CD14-positive monocyte (primary cell): ENCODE measurements around the gene TNS2.

DNA sequence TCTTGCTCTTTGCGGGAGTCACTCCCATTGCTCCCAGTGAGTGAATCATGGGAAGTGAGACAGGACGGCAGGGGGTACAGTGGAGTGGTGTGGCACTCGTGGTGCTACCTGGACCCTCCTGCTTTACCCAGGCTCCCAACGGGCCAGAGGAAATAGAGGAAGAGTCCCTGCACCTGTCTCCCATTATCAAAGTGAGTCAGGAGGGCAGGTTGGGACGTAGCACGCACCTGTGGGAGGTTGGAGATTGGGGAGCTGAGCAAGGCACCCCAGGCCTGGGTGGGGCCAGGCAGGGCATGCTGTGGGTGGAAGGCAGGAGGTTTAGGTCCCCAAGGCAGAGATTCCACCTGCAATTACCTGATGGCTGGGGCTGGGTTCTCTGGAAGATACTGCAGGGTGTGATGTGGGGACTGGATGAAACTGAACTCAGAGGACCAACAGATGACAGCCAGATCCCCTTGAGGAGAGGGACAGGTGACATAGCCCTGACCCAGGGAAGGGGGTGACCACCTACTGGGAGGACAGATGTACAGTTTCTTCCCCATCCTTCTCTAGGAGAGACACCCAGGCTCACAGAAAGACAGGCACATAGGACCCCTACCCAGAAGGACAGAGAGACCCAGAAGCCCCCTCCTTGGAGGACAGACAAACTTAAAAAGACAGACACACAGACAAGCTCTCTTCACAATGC, 1.6 kb upstream of the KRT8 start:
- CAGE, long polyA plus RNA, result no peak

DNA sequence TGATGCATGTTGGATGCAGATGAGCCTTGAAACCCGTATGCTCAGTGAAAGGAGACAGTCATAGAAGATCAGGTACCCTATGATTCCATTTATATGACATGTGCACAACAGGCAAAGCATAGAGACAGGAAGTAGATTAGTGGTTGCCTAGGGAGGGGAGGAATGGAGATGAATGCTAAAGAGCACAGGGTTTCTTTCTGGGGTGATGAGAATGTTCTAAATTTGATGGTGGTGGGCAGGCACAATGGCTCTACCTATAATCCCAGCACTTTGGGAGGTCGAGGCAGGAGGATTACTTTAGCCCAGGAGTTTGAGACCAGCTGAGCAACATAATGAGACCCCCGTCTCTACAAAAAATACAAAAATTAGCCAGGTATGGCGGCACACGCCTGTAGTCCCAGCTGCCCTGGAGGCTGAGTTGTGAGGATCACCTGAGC, 3.6 kb upstream of the KRT8 start:
- CAGE, long polyA plus RNA, result no peak

- CAGE, long polyA plus RNA, result no peak
Observed at GRCh38 chr12:52980706-52981098, 25.6 kb upstream of the EIF4B start.

- CAGE, long polyA plus RNA, result no peak
Observed at GRCh38 chr12:53009547-53010674, 3.7 kb downstream of the EIF4B start.

DNA sequence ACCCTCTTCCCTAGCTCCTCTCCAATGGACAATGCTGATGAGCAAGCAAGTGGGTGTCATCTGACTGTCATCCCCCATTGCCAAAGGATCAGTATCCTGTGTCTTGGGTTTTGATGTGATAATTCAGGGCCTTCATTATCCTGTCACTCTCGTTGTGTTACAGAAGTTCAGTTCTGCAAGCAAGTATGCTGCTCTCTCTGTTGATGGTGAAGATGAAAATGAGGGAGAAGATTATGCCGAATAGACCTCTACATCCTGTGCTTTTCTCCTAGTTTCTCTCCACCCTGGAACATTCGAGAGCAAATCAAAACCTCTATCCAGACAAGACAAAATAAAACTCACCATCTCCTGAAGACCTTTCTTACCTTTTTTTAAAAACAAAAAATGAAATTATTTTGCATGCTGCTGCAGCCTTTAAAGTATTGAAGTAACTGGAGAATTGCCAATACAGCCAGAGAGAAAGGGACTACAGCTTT, 9.8 kb upstream of the TNS2 start:
- CAGE, long polyA plus RNA, result no peak

- CAGE, long polyA plus RNA, result no peak
Observed at GRCh38 chr12:53043824-53044725, 5.8 kb upstream of the TNS2 start.

- CAGE, long polyA plus RNA, result no peak
Observed at GRCh38 chr12:53049345-53050489, at the start of gene TNS2. Gene TNS2, plus strand, starts transcription at chr12:53050065.

DNA sequence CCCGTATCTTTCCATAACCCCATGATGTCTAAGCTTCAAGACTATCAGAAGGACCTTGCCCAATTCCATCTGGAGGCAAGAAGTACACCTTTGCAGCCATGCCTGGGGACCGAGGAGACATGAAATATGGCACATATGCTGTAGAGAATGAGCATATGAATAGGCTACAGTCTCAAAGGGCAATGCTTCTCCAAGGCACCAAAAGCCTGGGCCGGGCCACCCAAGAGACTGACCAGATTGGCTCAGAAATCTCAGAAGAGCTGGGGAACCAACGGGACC, 28.2 kb downstream of the SOAT2 start:
- CAGE, long polyA plus RNA, result no peak

- CAGE, long polyA plus RNA, result no peak
Observed at GRCh38 chr12:53180962-53181176, 144 bp upstream of the CSAD start.

GRCh38 chr12:53182758-53183381, 2.1 kb upstream of the CSAD start:
- CAGE, long polyA plus RNA, result no peak

GRCh38 chr12:53200682-53201402, 6.2 kb downstream of the ITGB7 start:
- CAGE, long polyA plus RNA, result no peak

GRCh38 chr12:53220566-53220792, 11.5 kb downstream of the RARG start:
- CAGE, long polyA plus RNA, result no peak

GRCh38 chr12:53232841-53233268, 846 bp upstream of the RARG start:
- CAGE, long polyA plus RNA, result no peak

GRCh38 chr12:53365499-53365906, 14.5 kb upstream of the SP1 start:
- CAGE, long polyA plus RNA, result no peak

DNA sequence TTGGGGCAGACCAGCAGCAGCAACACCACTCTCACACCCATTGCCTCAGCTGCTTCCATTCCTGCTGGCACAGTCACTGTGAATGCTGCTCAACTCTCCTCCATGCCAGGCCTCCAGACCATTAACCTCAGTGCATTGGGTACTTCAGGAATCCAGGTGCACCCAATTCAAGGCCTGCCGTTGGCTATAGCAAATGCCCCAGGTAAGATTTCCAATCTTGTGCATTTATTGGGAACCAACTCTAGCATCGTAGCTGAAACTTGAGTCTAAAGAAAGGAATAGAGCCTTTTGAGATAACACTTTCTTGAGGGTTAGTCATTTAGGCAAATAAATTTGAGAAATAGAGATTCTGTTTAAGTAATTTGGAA, 3.4 kb downstream of the SP1 start:
- CAGE, long polyA plus RNA, result no peak

DNA sequence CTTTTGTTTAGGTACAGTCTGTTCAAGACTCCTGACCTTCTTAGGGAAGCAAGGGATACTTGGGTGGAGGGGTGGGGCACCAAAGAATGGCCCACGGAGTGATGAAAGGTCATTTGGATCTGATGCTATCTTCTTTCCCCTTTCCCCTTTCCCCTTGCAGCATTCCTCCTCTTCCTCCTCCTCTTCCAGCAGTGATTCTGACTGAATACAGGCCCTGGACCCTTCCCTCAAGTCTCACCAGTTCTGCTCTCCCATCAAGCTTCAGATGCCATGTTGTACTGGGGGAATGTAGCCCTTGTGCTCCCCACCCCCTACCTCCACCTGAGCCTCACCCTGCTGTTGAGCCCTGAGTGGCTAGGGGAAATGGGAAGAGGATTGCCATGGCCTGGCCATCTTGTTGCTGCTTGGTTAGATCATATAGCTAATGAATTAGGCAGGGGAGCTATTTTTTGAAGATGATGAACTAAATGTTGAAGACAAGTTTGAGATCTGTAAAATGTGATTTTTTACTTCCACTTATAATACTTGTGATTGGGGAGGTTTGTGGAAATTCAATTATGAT, 4.4 kb downstream of the PRR13 start:
- CAGE, long polyA plus RNA, result no peak

GRCh38 chr12:53447552-53447976, 4.3 kb upstream of the PCBP2 start:
- CAGE, long polyA plus RNA, result no peak

- CAGE, long polyA plus RNA, result start-site peak on the minus strand at chr12:53479555-53479562, 86 and 117 reads in 2 replicates
Observed at GRCh38 chr12:53478968-53479871, 20.0 kb downstream of the MAP3K12 start.

DNA sequence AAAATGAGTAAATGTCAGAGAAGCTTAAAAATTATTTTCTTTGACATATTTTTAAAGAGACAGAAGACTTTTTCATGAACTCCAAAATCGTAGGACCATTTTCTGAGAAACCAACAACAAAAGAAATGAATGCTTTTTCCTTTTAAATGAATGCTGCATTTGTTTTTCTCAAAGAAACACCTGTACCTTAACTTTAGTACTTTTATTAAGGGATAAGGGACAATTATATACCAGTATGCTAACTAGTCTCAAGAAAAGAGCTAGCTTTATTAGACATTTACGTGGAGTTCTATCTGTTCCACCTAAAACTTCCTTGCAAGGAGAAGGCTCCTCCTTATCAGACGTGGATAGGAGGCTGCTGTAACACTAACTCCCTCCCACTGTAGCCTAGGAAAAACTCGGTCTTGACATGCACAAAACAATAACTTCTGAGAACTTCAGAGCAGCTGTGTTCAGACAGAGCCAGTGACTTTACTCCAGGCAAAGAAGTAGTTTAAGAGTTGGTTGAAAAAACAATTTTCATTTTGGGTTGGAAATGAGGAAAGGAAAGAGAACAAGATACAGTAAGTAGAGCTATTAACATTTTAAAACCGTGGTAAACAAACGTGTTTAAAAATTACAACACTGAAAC, 2.7 kb downstream of the ATF7 start:
- CAGE, long polyA plus RNA, result no peak

- CAGE, long polyA plus RNA, result no peak
Observed at GRCh38 chr12:53675368-53676029, 384 bp downstream of the ATP5MC2 start.